Measurements from ENCODE around the genes ADCY7 and NOD2.

GRCh38 chr16:49875741-49877027, 20.3 kb upstream of the ZNF423 start:
- RRBS = 6% methylated on average over 13 of the region's 66 CpGs

DNA sequence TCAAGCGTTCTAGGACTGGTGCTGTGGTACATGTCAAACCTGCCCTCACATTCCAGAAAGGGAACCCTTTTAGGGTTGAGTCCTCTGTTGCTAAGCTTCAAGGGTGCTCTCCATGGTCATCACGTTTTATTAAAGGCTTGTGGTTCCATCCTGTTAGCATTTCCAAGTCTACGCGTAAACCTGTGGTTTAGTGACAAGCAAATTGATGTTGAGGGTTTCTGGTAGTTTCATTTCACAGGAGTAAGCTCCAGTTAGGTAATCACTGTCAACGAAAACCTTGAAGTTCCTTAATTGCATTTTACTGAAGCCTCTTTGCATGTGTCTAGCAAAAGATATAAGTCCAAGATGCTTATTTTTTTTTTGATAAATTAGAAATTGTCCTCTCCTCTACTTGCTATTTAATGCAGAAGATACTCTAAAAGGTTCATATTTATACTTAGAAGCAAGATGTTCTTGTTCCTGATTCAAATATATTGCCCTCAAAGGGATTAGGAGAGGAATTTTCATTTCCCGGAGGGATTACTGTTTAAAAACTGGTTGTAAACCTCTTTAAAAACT, 2.6 kb downstream of the TENT4B start:
- RRBS = no CpG with 5 or more reads among the region's 6 CpGs

- RRBS = no CpG with 5 or more reads among the region's 5 CpGs
These were observed 49.6 kb downstream of the TENT4B start for GRCh38 chr16:50202598-50203232.

- RRBS = 0% methylated on average over 1 of the region's 18 CpGs
These were observed at the start of gene ADCY7 for GRCh38 chr16:50266250-50266756. TSS of gene ADCY7 (plus strand) at chr16:50266551.

GRCh38 chr16:50309138-50309635, 42.8 kb downstream of the ADCY7 start:
- RRBS = 78% methylated on average over 2 of the region's 14 CpGs

GRCh38 chr16:50314006-50315191, 48.0 kb downstream of the ADCY7 start:
- RRBS = no CpG with 5 or more reads among the region's 28 CpGs

- RRBS = no CpG with 5 or more reads among the region's 19 CpGs
These were observed 50.0 kb downstream of the ADCY7 start for GRCh38 chr16:50315962-50317121.

- RRBS = no CpG with 5 or more reads among the region's 5 CpGs
These were observed 27.3 kb upstream of the BRD7 start for GRCh38 chr16:50396063-50396511.

DNA sequence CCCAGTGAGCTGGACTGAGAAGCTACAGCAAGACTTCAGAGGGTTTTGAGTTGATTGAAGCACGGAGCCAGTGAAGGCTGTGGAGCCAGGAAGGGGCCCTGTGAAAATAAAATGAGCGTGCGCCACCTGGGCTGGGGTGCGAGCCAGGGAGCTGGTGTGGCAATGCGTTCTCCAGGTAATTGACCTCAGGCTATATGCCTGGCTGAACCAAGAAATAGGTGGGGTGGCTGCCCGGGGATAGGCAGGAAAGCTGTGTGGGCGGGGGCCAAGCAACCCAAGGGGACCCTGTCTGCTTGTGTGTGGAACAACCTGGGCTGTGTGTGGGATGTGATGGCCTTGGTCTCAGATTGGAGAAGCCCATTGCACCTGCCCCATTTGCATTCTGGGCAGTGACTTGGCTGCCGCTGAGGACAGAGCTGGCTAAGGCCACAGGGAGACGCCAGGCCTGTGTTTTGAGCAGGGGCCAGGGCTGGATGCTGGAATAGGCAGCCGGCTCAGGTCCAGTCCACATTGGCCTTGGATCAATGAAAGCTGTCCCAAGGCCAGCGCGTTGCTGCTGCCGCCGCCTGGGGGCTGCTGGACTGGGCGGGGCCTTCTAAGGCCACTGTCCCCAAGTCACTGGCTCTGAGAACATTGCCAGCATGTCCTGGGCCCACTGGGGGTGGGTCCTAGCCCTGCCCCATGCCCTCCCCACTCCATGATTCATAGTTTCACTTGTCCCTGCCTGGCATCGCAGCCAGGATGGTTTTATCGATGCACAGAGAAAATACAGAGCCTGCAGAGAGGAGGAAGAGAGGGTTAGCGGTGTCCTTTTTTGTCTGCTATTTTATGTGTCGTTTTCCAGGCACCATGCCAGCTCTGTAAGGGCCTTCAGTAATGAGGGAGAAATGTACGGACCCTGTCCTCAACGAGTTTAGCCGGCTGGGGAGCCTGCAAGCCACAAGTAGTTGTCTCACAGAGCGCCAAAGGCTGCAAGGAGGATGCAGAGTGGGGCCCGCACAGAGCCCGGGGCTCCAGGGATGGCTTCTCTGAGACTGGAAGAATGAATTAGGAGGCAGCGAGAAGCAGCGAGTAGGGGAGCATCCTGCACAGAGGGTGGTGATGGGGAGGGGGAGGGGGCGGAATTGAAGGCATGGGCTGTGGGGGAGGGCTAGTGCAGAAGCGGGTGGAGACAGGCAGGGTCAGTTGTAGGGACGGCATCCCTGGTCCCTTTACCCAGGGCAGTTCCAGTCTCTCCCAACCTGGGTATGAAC, 43.9 kb downstream of the NKD1 start:
- RRBS = 36% methylated on average over 3 of the region's 30 CpGs

GRCh38 chr16:50693029-50693684, at the start of gene NOD2:
TSS of gene NOD2 (plus strand) at chr16:50693606.
- RRBS = 3% methylated on average over 11 of the region's 50 CpGs

- RRBS = no CpG with 5 or more reads among the region's 5 CpGs
These were observed 12.7 kb downstream of the NOD2 start for GRCh38 chr16:50705887-50706703.

GRCh38 chr16:50741200-50741986, 493 bp upstream of the CYLD start:
- RRBS = no CpG with 5 or more reads among the region's 38 CpGs

DNA sequence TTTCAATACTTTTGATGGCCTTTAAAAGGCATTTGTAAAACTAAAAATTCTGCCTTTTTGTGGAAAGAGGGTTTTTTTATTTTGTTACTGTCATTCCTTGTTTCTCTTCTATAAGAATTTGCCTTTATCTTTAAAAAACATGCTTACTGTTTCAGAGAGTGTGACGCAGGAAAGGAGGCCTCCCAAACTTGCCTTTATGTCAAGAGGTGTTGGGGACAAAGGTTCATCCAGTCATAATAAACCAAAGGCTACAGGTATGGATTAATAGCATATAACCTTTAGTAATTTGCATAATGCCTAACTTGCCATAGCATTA, 34.1 kb downstream of the CYLD start:
- RRBS = no CpG with 5 or more reads among the region's 1 CpG

DNA sequence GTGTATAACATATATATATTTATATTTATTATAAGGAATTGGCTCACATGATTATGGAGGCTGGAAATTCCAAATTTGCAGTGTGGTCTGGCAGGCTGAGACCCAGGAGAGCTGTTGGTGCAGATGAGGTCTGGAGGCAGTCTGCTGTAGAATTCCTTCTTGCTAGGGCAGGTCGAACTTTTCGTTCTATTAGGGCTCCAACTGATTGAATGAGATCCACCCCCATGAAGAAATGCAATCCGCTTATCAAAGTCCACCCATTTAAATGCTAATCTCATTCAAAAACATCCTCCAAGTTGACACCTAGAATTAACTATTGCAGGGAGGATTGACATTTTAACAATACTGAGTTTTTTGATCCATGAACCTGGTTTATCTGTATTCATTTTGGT, 85.0 kb downstream of the CYLD start:
- RRBS = no CpG with 5 or more reads among the region's 3 CpGs

GRCh38 chr16:51055570-51056172, 95.4 kb downstream of the SALL1 start:
- RRBS = no CpG with 5 or more reads among the region's 10 CpGs

GRCh38 chr16:51157700-51158370, 6.8 kb upstream of the SALL1 start:
- RRBS = no CpG with 5 or more reads among the region's 11 CpGs

GRCh38 chr16:51450672-51451464, 299.8 kb upstream of the SALL1 start:
- RRBS = no CpG with 5 or more reads among the region's 8 CpGs

DNA sequence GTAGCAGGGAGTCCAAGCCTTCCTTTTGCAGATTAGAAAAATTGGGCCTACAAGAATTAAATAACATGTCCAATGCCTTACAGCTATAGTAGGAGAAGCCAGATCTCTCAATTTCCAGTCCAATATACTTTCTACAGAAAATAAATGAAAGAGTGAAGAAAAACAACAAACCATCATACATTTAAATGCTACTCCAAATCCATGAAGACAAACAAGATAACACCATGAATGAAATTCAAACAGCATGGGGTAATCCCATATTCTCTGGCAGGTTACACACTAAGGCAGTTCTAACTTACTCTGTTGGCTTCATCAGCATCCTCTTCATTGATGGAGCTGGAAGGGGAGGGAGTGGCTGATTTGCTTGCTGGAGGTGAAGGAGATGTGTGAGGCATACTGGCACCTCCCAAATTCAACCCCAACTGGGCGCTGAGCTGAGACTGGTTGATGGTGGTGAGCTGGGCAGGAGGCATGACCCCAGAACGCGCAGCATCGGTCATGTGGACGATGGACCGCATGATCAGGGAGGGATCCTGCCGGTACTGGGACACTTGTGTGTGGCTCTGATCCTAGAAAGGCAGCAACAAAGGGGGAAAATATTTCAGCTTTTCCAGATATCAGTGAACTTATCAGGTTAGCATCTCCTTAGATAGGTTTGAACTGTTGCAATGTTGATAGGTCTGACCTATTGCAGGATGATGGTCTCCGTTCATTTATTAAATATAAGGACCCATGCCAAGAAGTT, 96.8 kb downstream of the TOX3 start:
- RRBS = no CpG with 5 or more reads among the region's 8 CpGs

DNA sequence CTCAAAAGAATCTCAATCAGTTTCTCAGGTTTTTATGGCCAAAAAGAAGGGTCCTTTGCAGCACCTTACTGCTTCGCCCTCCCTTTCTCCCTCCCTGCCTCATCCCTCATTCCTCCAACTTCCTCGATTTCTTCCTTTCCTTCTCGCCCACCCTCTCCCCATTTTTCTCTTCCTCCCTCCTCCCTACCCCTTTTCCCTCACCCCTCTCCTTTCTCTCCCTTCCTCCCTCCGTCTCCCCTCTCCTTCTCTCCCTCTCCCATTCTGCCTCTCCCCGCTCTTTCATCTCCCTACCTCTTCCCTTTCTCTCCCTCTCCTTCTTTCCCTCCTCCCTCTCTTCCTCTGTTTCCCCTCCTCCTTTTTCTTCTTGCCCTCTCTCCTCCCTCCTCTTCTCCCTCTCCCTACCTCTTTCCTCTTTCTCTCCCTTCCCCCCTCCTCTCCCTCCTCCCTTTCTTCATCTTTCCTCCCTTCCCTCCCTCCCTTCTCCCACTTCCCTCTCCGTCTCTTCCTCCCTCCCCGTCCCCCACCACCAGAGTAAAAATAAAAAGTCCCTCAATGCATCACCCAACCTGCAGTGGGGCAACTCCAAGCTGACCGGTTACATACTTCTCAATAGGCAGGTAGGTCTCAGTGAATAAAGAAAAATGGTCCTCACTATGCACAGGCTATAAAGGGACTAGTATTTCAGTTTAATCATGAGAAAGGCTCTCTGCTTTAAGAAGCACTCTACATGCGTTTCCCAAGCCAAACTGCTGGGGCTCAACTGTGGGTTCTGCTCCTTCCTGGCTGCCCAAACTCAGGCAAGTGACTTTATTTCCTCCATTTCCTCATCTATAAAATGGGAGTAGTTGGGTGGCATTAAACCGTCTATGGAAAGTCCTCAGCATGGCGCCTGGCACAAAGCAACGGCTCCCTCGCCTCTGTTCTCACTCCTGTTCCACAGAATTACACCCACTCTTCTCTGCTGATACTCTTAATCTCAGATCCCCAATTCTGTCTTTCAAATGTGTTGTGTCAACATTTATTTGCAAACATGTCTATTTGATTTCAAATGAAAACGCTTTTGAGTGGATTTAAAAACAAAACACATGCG, 10.3 kb downstream of the CHD9NB start:
- RRBS = no CpG with 5 or more reads among the region's 15 CpGs